Metastatic Breast Carcinoma in the Ovary (tissue), 3 donors: ENCODE data around the gene CPD.

DNA sequence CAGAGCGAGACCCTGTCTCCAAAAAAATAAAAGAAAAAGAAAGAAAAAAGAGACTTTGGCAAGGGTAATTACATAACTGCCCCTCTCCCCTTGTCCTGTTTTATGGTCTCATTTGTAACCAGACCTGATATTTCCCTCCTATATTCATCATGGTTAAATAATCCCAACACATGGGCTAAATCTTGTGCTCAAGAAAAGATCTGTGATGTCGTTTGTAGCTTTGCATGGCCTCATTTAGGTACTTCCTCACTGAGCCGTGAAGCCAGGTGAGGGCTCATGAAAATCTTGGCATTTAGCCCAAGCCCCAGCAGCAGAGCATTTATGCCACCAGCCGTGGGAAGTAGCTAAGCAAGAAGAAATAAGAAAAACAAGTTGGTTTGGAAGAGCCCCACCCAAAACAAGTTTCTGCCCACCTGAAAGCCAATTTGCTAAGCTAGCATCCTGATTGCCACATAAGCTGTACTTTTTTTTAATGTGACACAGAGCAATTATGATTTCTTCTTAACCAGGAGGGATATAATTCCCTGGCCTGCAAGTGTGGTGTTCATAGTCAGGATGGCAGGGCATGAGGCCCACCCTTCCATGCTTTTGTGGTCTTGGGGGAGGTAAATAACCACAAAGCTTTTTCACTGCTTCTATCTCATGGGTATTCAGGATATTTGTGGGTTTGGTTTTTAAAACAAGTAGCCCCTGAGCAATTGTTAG is 10.6 kb downstream of the TMIGD1 start:
- PRO-cap, 3 experiments: no peak in any of the 3 experiments

- PRO-cap, 3 experiments: peak in 3 of 3 experiments; most common plus-strand start chr17:30378939 (in 3); most common minus-strand start chr17:30378757 (in 1)
Observed at GRCh38 chr17:30378626-30379236, at the start of gene CPD. TSS of gene CPD (plus strand) at chr17:30378927.

DNA sequence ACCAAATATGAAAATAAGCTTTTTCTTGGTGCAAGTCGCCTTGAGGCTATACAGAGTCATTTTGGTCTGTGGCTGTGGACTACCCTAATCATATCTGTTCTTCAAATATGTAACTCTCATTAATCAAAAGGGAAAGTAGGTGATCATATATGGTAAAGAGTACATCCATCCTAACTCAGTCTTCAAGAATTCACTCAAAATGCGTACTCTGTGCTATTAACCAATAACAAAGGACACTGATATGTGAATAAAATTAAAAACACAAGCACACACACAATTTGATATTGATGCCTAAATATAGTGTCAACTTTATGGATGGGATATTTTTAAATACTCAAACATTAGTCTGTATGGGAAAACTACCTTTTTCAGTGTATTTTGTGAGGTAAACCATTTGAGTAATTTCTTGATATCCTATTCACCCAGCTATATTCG is 2.7 kb downstream of the CPD start:
- PRO-cap, 3 experiments: no peak in any of the 3 experiments

- PRO-cap, 3 experiments: no peak in any of the 3 experiments
Observed at GRCh38 chr17:30461774-30462278, 15.4 kb upstream of the GOSR1 start.

DNA sequence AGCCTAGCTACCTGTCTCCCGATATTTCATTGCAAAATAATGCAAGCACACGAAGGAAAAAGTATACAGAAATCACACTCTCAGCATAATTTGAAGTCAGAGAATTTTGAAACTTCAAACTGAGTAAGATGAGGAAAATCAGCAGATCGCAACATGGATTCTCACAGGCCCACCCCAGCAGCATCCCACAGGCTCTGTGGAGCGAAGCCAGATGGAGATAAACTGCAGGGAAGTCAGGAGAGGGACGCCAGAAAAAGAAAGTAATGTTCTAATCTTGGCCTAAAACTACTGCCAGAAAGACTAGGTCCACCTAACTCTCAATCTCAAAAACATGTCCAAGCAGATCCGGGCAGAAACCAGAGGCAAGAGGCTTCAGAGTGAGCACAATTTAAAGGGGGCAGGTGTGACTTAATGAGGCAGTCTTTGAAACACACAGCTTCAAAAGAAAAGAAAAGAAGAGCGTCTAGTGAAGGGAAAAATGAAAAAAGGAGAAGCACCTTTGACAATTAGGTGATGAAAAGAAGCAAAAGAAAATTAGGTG is 4.8 kb upstream of the GOSR1 start:
- PRO-cap, 3 experiments: no peak in any of the 3 experiments

DNA sequence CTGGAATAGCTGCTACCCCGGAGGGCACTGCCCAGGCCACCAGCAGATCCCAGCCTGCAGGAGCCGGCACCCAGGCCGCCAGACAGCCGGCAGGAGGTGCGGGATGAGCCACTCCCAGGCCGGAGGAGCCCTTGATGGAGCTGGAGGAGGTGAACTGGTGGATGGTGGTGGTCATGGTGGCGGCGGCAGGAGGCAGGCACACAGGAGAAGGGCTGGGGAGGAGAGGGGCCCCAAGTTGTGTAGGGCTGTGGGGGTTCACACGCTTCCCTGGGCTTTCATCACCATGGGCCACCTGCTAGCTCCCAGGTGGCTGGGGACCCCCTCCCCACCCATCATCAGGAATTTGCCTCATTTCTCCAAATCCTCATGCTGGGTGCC is 94.4 kb downstream of the GOSR1 start:
- PRO-cap, 3 experiments: no peak in any of the 3 experiments

DNA sequence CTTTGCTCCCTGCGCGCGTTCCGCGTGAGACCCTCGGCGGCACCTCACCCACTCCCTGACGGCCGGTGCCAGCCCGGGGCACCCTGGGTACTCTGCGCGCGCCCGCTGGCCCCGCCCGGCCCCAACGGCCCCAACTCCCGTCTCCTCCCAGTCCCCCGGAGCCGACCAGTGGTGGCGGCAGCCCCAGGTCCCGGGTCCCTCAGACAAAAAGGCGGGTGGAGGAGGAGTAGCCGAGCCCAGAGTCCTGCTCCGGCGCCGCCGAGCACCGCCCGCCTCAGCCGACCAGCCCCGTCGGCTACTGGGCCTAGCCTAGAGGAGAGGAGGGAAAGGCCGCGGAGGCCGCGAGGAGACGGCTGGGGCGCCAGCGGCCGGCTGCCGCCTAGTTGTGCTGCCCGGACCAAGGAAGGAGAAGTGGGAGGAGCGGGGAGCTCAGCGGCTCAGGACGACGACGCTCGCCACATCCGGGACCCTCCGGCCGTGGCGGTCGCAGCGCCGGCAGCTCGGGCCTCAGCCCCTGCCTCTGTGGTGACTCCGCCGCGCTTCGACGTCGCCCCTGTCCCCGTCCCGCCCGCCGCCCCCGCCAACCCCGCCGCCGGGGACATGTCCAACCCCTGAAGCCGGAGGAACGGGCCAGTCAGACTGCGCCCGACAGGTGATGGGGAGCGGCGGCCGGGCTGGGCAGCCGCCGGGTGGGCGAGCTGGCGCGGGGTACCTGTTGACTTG is 123.2 kb downstream of the GOSR1 start:
- PRO-cap, 3 experiments: peak in 3 of 3 experiments; most common plus-strand start position 150 of the sequence (in 3); most common minus-strand start position 402 of the sequence (in 3)

DNA sequence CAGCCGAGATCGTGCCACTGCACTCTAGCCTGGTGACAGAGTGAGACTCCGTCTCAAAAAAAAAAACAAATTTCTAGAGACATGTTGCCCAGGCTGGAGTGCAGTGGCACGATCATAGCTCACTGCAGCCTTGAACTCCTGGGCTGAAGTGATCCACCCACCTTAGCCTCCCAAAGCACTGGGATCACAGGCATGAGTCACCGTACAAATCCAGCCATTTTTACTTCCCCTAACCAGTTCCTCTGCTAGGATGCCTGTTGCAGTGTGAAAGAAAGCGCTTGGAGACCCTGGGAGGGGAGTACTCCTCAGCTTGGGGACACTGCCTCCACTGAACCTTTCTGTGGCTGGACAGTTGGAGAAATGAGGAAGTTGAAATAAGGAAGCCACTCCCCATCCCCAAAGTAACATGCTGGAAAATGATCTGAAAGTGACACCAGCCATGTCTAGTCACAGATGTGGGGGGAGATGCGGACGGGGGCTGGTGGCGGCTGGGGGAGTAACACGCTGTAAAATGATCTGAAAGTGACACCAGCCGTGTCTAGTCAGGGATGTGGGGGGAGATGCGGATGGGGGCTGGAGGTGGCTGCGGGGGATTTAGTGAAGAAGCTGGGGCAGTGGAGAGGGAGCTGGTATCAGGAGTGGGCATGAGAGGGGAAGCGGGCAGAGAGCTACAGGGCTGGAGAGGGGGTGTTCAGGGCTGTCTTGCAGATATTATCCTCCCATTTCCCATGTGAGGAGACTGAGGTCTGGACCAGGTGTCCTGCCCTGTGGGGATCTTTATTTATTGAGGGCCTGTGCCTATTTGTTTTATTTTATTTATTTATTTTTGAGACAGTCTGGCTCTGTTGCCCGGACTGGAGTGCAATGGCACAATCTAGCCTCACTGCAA is 95.9 kb downstream of the CRLF3 start:
- PRO-cap, 3 experiments: no peak in any of the 3 experiments

GRCh38 chr17:30769774-30770328 is 54.6 kb downstream of the CRLF3 start:
- PRO-cap, 3 experiments: no peak in any of the 3 experiments

GRCh38 chr17:30831080-30831633 is 609 bp upstream of the ATAD5 start:
- PRO-cap, 3 experiments: no peak in any of the 3 experiments

DNA sequence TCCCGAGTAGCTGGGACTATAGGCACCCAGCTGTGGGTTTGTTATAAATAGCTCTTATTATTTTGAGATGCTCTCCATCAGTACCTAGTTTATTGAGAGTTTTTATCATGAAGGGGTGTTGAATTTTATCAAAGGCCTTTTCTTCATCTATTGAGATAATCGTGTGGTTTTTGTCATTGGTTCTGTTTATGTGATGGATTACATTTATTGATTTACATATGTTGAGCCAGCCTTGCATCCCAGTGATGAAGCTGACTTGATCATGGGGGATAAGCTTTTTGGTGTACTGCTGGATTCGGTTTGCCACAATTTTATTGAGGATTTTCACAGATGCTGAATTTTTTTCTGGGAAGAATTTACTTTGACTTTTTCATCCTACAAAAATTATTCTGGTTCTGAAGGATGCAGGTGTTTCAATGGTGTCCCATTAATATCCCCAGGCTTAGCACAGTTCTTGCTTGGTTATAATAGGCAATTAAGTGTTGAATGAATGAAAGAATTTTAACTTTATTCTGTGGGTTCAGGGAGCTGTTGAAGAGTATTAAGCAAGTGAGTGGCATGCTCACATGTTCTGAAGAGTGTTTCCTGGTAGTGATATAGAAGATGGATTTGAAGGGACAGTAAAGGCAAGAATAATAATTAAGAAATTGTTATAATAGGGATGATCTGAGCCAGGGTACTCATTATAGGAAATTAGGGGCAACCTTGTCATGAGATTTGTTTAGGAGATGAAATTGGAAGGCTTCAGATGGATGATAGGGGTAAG is 26.9 kb downstream of the NF1 start:
- PRO-cap, 3 experiments: no peak in any of the 3 experiments

GRCh38 chr17:31309457-31310201 is 4.2 kb downstream of the EVI2B start:
- PRO-cap, 3 experiments: no peak in any of the 3 experiments

GRCh38 chr17:31567889-31569142 is 176.8 kb downstream of the RAB11FIP4 start:
- PRO-cap, 3 experiments: no peak in any of the 3 experiments

DNA sequence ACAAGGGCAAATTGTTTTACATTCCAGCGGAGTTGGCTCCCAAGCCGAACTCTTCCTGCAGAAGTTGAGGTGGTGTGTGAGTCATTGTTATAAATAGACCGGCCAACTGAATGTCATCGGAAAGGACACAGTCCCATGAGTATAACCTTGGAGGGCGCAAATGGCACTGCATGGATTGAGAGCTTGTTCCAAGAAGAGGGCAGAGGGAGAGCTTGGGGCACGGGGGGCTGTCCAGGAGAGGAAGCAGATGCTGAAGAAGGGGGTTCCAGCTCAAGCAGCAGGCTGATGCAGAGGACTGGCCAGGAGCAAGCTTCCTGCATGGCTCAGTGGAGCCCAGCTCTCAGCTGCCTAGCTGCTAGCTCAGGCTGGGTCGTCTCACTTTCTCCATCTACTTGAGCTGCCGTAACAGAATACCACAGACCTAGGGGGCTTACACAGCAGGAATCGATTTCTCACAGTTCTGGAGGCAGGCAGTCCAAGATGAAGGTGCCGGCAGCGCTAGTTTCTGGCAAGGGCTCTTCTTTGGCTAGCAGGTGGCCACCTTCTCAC is 136.4 kb downstream of the COPRS start:
- PRO-cap, 3 experiments: no peak in any of the 3 experiments

- PRO-cap, 3 experiments: no peak in any of the 3 experiments
Observed at GRCh38 chr17:31762239-31762660, 96.8 kb downstream of the COPRS start.

GRCh38 chr17:31802431-31803032 is 56.5 kb downstream of the COPRS start:
- PRO-cap, 3 experiments: no peak in any of the 3 experiments

DNA sequence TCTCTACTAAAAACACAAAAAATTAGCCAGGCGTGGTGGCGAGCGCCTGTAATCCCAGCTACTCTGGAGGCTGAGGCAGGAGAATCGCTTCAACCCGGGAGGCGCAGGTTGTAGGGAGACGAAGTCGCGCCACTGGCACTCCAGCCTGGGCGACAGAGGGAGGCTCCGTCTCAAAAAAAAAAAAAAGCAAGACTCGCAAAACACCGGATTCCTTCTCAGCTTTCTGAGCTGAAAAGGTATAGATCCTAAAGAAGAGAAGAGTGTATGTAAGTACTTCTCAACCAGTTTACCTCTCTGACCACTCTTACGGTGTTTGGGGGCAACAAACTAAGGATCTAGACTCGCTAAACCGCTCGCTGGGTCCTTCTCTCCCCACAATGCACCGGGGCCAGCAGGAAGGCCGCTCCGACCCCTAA is 398 bp upstream of the SUZ12 start:
- PRO-cap, 3 experiments: peak in 1 of 3 experiments; most common minus-strand start position 365 of the sequence (in 1)

DNA sequence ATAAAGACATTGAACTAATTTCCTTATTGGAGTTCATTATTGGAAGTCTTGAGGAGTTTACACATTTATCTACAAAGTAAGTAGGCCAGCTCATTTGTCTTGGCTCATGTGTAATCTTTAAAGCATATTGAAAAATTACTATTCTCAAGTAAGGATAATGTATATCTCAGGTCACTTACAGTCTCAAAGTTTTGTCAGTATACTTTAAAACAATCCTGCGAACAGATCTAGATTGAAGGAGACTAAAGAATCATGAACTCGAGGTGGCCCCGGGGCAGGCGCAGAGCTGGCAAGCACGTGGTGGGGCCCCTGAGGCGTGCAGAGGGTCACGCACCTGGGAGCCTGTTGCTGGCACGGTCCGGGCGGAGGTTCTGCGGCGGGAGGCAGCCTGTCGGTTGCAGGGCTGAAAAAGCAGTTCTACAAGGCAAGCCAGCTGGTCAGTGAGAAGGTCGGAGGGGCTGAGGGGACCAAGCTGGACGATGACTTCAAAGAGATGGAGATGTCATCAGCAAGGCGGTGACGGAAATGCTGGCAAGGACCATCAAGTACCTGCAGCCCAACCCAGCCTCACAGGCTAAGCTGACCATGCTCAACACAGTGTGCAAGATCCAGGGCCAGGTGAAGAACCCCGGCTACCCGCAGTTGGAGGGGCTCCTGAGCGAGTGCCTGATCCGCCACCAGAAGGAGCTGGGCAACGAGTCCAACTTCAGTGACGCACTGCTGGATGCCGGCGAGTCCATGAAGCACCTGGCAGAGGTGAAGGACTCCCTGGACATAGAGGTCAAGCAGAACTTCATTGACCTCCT is 33.1 kb downstream of the LRRC37B start:
- PRO-cap, 3 experiments: no peak in any of the 3 experiments

- PRO-cap, 3 experiments: no peak in any of the 3 experiments
Observed at GRCh38 chr17:32124808-32125402, 17.4 kb upstream of the RHOT1 start.

- PRO-cap, 3 experiments: no peak in any of the 3 experiments
Observed at GRCh38 chr17:32141657-32141967, 690 bp upstream of the RHOT1 start.